Endothelial cell (in vitro differentiated cells): ENCODE measurements around the gene H4C3.

- PRO-cap, result no peak
These were observed 5.3 kb upstream of the MBOAT1 start for GRCh38 chr6:20217146-20218338.

- PRO-cap, result bidirectional peak, plus-strand start at chr6:20404287, minus-strand start at chr6:20404170
These were observed 2.4 kb downstream of the E2F3 start for GRCh38 chr6:20404218-20404437.

DNA sequence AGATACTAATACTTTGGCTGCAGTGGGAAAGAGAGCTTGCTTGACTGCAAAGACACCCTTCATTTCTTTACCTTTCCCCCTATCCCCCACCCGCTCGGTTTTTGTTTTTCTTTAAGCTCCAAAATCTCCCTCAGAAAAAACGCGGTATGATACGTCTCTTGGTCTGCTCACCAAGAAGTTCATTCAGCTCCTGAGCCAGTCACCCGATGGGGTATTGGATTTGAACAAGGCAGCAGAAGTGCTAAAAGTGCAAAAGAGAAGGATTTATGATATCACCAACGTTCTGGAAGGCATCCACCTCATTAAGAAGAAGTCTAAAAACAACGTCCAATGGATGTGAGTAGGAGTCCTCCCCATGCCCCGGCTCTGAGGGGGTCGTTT is 53.2 kb upstream of the CDKAL1 start:
- PRO-cap, result no peak

GRCh38 chr6:21186063-21186369 is 407.5 kb upstream of the SOX4 start:
- PRO-cap, result no peak

GRCh38 chr6:21423135-21423802 is 170.3 kb upstream of the SOX4 start:
- PRO-cap, result no peak

- PRO-cap, result no peak
These were observed 69.8 kb upstream of the SOX4 start for GRCh38 chr6:21523679-21524184.

- PRO-cap, result no peak
These were observed 15.2 kb downstream of the SOX4 start for GRCh38 chr6:21608659-21609190.

DNA sequence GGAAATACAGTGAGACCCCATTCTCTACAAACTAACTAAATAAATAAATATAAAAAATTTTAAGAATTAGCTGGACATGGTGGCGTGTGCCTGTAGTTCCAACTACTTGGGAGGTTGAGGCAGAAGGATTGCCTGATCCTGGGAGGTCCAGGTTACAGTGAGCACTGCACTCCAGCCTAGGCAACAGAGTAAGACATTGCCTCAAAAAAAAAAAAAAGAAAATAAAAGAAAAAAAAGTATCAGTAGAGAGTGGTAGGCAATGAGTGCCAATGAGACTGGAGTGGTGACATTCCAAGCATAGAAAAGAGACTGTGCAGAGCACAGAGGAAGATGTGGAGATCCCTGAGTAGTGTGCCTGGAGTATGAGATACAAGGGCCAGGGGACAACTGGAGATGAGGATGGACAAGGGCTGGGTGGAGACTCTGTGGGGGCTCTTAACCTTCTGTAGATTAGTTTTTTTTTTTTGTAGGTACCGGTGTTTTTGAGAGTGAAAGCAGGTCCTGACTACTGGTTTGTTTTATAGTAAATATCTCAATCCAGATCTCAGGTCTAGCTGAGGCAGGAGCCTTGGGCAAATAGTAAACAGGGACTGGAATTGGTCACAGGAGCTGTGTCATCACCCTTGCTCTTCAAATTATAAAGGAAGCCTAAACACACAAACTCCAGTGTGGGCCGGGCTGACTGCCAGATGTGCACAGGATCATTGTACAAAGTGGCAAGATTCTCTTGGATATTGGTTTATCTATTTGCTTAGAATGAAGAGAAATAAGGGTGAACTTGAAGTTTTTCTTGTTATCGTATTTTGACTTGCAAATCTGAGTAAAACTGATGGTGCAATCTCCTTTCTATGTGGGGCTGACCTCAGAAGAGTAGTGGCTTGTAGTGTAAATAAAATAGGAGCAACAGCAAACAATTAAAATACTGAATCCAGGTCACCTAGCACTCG is 144.8 kb downstream of the SOX4 start:
- PRO-cap, result no peak

DNA sequence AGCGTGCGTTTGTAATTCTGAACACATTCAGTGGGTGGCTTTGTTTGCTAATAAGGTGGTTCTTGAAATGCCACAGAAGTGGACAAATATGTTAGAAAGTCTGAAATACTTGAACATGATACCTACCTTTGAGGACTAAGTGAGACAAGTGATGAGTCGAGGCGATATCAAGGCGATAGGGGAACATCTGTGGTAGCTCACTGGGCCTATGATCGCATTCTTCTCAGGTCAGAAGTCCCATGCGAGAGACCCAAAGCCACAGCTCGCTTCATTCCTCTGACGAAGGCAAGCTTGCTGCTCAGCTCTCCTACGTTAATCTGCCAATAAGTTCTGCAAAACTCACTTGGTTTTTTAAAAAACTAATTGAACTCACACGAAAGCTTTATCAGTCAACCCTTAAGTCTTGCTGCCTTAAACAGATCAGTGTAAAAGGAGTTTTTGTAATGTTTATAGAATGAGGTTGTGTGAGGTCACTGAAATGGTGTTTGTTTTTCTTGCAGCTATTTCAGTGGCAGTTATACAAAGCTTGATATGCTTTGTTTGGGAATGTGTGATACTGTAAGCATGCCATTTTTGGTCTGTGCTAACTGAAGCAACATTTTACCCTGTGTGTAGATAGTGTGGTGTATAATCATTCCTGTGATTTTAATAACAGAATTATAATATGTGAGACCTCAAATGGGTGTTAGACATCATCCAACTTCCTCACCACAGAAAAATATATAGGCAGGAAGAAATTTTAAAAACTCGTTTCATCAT is 160.1 kb downstream of the SOX4 start:
- PRO-cap, result no peak

DNA sequence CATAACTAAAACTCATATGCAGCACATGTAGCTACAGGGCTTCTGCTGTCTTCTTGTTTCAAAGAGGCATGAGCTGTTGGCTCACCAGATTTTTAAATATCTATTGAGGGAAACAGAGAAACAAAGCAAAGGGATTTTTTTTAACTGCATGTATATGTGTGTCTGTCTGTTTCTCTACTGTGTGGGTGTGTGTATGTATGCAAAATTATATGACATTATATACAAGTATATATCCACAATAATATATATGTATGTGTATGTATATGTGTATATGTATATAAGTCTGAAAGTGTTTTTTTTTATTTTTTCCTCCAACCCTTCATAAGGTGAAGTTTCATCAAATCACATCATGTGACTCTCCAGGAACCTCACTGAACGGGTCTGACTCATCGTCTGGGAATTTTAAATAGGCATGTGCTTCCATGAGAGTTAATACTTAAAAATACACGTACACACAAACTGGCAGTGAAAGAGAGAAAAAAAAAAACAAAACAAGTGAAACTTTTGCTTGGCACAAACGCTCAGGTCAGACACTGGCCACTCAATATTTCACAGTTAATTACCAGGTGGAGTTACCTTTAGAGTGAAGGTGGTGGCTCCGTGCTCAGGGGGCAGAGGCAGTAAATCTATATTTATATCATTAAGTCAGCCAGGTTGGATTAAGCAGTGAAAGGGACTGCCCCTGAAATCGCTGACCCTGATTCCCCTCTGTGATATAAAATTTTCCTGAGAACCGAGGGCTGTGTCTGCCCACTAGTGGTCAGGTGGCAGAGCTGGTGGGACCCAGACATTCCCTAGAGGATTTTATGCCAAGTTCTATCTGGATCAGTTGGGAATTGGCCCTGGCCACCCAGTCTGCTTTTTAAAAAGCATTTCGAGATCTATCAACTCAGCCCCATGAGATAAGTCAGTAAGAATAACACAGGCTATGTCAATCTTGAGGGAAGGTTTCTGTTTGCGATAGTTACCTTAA is 258.8 kb downstream of the HDGFL1 start:
- PRO-cap, result no peak

DNA sequence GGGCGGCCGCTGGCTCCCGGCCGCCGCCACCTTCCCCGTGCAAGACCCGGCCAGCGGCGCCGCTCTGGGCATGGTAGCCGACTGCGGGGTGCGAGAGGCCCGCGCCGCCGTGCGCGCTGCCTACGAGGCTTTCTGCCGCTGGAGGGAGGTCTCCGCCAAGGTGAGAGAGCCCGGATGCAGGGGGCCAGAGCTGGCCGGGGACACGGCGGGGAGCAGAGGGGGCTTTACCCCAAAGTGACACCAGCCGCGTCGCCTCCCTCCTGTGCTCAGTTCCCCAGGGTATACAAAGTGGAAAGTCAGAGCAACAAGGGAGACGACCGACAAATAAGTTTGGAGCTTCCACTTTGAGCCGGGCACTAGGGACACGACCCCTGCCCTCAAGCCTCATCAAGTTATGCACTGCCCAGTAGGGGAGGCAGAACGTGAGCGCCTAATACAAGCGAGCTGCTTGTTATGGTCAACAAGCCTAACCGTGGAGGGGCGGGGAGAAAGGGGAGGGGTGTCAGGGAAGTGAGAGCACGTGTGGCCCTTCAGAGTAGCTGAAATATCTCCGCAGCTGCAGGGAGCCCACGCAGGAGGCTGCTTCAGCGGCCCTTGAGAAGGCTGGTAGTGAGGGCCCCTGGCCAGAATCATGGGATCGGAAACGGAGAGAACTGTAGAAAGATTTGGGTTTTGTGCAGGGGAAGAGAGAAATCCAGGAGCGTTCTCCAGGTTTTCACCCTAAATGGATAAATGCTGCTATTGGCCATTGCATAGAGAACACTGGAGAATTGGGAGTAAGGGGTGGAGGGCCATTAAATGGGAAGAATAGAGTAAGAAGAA is 633 bp downstream of the ALDH5A1 start:
- PRO-cap, result unidirectional peak, minus-strand start at position 46 of the sequence; unidirectional peak, minus-strand start at position 398 of the sequence; unidirectional peak, minus-strand start at position 424 of the sequence; unidirectional peak, minus-strand start at position 455 of the sequence

GRCh38 chr6:24981374-24982243 is 45.8 kb upstream of the RIPOR2 start:
- PRO-cap, result unidirectional peak, minus-strand start at chr6:24981636

DNA sequence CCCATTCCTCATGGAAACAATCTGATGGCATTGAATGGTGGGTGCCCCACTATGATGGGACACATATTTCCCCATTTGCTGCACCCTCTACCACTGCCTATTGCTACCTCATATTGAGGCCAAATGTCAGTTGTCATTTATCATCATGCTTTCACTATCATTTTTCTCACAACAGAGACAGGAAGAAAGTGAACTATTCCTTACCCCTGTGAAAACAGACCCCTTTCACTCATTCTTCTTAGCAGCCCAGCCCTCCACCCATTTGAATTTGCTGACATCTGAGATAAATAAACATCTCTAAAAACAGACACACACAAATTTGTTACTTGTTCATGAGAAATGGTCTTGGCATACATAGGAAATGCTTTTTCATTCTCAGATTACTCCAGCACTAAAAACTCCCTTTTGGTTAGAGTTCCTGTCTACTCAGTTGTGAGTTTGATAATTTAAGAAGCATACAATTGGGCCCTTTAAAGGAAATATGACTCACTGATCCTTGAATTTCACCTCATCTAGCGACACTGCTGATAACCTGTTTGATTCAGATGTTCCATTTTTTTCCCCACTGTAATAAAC is 105.3 kb upstream of the RIPOR2 start:
- PRO-cap, result no peak

DNA sequence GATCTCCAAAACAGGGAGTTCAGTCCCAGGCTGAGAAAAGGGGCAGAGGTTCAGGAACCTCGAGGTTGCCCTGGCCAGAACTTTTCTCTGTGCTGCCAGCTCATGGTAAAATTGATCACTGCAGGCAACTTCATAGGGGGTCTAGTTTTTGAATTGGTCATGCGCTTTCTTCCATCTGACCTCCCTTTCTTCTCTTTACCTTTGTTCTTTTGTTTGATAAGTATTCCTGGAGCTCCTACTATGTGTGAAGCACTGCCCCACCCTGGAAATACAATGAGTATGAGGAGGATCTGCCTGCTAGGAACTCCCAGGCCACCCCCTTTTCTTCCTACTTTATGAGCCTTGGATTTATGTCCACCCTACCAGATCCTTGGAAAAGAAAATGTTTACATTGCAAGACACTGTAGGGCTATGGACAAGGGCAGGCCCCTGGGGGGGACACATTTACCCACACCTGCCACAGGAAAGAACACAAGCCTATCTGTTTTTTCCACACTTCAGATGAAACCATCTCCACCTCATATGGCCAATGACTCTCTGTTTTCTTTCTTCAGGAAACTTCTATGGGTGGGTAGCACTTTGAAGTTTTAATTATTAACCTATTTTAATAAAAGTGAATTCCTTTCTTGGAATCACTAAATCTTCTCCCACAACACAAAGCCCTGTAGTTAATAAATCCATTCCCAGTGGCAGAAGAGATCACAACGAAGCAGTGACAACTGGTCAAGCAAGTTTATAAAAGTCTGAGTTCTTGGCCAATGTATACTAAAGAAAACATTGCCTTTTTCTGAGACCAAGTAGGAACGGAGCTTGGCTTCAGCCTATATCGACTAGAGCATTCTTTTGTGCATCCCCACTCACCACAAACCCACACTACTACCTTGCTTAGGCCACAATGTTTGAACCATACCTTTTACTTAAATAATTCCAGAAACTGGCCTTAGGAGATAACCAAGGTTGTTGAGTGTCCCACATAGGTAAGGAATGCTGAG is 125.2 kb upstream of the CARMIL1 start:
- PRO-cap, result no peak

DNA sequence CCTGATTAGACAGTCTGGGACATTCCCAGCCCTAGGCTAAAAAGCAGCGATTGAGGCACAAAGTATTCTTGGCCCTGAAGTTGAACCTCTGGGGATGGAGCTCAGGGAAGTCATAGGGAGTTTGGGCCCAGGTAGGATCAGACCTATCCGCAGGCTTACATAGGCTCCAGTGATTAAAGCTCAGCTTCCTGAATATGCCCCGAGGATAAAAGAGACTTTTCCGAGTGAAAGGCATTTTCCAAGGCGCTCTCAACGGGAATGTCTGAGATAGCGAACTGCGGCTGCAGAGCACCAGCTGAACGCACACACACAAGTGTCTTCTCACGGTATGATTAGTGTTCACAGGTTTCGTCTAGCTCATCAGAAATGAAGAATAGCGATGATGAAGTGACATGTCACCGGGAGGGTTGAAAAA is 717 bp upstream of the CARMIL1 start:
- PRO-cap, result no peak

- PRO-cap, result no peak
These were observed 685 bp upstream of the SLC17A2 start for GRCh38 chr6:25931070-25931681.

DNA sequence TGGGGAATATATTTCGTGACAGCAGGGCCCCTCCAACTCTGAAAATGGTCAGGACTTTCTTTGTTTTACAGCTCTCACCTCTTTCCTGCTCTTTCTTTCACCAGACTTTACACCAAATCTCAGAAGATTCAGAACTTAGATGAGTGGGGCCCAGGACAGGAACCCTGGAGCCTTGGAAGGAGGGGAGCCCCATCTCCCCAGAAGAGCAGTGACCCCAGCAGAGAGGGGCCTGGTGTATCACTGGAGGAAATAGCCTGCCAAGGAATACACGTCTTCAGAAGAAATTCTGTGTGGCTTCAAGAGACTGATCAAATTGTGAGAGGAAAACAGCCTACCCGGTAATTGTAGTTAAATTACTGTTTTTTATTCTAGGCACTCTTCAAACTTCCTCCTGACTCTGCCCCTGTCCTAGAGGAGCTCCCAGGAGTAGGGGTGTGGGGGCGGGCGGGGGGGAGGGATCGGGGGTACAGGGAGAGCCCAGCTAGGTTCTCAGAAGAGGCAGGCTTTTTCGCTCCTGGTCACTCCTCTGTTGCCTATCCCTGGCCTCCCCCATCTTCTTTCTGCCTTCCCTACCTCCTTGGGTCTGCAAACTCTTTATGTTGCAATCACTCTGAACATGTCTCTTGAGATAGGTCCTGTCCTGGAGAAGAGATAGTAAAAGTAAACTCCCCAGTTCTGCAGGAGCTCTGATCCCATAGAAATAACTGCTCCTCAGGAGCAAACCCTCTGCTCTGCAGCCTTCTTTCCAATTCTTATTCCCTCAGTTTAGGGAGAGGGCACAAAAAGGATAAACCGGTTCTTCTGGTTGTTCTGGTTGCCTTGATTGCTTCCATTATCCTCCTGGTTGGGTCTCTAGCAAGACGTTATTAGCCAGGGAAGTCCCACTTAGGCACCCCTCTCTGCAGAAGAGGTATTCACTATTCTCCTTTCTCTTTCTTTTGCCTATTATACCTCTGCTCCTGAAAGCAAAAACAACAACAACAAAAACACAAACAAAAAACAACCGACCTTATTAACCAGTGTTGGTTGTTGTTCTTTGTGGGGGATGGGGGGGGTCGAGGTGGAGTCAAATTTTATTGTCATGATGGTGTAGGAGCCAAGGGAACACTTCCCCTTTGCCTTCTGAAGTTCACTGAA is 711 bp downstream of the TRIM38 start:
- PRO-cap, result no peak

DNA sequence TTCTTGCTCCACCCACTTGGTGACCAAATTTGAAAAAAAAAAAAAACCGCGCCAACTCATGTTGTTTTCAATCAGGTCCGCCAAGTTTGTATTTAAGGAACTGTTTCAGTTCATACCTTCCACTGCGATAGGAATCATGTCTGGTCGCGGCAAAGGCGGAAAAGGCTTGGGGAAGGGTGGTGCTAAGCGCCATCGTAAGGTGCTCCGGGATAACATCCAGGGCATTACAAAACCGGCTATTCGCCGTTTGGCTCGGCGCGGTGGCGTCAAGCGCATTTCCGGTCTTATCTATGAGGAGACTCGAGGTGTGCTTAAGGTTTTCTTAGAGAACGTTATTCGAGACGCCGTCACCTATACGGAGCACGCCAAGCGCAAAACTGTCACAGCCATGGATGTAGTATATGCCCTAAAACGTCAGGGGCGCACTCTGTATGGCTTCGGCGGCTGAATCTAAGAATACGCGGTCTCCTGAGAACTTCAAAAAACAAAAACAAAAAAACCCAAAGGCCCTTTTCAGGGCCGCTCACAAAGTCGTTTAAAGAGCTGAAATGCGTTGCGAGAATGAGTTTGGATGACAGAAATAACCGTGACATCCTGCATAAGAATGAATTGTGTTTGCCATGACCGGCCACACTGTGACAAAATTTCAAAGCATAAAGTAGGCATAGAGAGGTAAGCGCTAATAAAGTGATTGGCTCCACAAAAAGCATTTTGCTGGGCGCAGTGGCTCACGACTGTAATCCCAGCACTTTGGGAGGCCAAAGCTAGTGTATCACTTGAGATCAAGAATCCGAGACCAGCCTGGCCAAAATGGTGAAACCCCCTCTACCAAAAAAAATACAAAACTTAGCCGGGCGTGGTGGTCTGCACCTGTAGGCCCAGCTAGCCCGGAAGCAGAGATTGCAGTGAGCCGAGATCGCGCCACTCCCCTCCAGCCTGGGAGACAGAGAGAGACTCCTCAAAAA is at the start of gene H4C3:
Gene H4C3 (plus strand): TSS at position 122 of the 965 bp plus-strand sequence.
- PRO-cap, result bidirectional peak, plus-strand start at position 122 of the sequence, minus-strand start outside the sequence; unidirectional peak, plus-strand start at position 335 of the sequence

DNA sequence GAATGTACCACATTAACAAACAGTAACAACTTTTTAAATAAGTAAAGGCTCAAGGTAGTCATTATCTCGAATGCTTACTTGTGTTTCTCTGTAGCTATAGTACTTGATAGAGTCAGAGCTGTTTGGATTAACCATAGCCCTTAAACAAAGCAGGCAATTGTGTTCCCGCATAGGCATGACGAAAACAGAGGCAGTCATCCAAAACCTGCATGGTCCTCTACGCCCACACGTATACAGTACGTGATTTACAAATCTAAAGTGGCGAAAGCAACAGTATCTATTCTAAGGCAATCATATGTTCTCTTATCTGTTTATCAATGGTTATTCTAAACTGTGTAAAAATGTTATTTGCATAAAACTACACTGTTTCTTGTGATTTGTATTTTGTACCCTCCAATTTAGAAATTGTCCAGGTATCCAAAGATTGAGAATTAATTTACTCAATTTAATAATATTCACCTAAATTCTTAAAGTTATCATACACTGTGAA is 4.7 kb downstream of the H2BC4 start:
- PRO-cap, result no peak

DNA sequence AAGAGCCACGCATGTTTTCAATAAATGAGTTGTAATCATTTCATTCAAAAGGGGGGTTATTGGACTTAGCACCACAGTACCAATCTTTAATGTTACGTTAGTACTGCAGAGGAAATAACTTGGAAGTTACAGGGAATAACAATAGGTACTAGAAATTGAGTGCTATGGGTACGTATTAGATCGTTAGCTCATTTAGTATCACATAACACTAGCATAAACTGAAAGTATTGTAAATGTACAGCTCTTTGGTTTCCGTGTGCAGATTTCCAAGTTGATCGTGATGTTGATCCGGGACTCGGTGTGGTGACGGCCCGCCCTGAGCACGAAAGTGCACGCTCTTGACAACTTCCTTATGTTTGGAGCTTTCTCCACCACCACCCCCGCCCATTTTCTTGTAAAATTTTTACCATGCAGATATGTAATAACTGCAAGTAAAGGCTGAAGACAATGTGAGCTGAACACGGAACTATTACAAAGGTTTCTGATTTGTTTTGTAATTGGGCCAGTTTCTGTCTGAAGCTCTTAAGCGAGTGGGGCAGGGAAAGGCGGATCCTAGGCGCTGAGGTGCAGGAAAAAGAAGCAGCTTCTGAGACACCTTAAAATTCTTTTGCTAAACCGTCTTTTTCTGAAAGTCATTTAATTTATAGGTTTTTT is 801 bp downstream of the H2BC5 start:
- PRO-cap, result bidirectional peak, plus-strand start at position 505 of the sequence, minus-strand start at position 330 of the sequence